ENCODE measurements around the genes EIF2S2, MAP1LC3A and GGT7.

- PRO-cap = no peak
- RAMPAGE, long total RNA = no peak
Measured at GRCh38 chr20:33702967-33703341, 16.8 kb upstream of the E2F1 start.

DNA sequence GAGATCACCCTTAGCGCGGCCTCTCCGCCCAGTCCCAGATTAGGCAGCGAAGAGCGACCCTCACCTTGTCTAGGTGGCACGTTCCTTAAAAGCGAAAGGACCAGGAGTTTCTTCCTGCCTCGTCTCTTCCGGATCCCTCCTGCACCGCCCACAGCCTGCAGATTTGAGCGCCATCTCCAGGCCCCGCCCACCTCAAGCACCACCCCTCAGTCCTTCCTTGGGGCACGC, 801 bp upstream of the RALY start:
- PRO-cap = bidirectional peak, plus-strand start outside the sequence, minus-strand start at position 138 of the sequence
- RAMPAGE, long total RNA = start-site peak on the minus strand centred at position 113 of the sequence, 57 bp wide, 407 and 78 reads in 2 replicates

- PRO-cap = no peak
- RAMPAGE, long total RNA = no peak
Measured at GRCh38 chr20:33997641-33999067, 4.4 kb downstream of the RALY start.

DNA sequence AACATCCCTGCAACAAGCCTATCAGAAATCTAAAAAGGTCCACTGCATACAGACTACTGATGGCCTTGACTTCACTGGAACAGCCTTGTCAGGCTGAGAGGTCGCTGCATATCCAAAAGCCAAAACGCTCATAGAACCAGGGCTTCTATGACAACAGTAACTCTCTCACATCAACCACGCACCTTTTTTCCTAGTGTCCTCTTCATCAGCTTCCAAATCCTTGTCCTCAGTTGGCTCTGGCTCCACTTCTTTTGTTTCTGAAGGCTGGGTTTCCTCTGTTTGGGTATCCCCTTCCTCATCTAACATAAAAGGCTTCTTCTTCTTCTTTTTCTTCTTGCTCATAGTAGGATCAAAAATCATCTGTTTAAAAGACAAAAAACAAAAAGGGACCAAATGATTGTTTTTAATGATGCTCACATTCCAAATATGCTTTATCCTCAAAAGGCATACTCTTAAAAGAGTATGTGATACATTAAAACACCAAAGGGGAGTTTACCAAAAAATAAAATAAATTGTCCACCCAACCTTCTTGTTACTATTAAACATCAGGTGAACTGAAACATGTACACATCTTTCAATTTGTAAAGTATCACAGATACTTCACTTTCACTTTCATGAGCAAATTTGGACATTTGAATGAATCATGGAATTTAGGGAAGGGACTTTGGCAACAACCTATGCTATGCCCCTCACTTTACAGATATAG, 6.7 kb downstream of the EIF2S2 start:
- PRO-cap = no peak
- RAMPAGE, long total RNA = no peak

- PRO-cap = bidirectional peak, plus-strand start at chr20:34112427, minus-strand start at chr20:34112214
- RAMPAGE, long total RNA = start-site peak on the minus strand at chr20:34112208-34112260, 4,835 and 607 reads in 2 replicates
Measured at GRCh38 chr20:34112088-34112338, at the start of gene EIF2S2. Gene EIF2S2, minus strand, starts transcription at chr20:34112243.

DNA sequence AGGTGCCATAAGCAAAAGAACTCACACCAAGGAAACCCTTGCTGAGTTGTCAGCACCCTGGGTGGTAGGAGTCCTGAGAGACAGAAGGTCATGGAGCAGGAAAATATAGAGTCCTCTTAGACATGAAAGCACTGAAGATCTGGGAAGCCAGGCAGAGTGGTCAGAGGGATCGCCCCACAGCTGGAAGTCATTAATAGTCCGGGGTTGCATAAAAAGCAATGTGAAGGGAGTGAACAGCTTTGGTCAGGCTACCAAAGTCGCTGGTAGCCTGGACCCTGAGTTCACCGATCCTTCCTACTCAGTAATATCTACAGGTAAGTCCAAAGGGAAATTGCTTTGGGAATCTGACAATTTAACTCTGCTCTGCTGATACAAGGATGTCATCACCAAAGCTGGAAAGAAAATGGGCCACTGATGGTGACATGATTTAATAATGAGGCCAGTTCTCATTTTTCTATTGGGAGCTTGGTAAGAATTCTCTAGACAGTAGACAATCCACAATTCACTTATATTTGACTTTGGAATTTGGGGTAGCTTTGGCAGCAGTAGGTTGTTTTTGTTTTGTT, 54.9 kb upstream of the ASIP start:
- PRO-cap = no peak
- RAMPAGE, long total RNA = no peak

- PRO-cap = no peak
- RAMPAGE, long total RNA = no peak
Measured at GRCh38 chr20:34190674-34191137, 50.5 kb upstream of the ASIP start.

DNA sequence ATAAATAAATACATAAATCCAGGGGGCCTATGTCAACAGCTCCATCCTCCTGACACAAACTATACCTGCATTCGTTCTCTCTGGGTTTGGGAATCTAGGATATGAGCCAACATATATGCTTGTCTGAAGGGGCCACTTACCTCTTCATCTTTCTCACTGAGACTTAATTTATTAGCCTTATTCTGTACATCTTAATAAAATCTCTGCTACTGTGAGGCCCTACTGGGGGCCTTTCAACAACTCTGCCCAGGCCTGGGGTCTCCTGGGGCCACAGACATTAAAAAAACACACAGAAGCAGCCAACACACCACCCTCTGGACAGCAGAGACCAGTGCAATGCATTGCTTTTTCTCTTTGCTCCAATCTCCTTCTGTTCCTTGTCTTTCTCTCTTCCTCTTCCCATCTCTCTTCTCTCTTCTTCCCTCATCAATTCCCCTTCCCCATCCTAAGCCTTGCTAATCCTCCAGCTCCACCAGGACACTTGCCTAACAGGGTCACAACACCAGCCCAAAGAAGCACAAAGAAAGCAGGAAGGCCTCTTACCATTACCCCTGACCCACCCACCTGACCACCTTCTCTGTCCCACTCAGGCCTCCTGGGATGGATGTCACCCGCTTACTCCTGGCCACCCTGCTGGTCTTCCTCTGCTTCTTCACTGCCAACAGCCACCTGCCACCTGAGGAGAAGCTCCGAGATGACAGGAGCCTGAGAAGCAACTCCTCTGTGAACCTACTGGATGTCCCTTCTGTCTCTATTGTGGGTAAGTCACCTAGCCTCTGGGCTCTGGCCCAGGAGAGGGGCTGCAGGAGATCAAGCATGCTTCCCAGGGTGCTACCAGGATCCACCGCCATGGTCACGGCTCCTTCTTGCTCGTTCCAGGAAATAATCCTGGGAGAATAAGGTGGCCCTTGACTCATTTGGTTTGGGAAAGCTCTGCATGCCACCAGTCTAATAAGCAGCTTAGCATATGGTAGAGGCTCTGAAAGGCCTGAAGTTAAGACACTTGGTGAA, 18.9 kb downstream of the ASIP start:
- PRO-cap = no peak
- RAMPAGE, long total RNA = no peak

GRCh38 chr20:34300784-34301491, 2.2 kb downstream of the AHCY start:
- PRO-cap = no peak
- RAMPAGE, long total RNA = no peak

DNA sequence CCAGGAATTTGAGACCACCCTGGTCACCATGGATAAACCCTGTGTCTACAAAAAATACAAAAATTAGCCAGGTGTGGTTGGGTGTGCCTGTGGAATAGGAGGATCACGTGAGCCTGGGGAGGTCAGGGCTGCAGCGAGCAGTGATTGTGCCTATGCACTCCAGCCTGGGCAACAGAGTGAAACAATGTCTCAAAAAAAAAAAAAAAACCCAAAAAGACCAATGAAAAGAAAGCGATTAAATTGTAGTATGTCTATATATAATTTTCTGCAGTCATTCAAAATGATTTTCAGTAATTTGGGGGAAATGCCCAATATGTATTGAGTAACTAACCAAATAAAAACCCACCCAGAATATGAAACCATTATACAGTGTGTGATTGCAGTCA, 70.4 kb downstream of the ITCH start:
- PRO-cap = no peak
- RAMPAGE, long total RNA = no peak

GRCh38 chr20:34543409-34543957, 15.0 kb upstream of the MAP1LC3A start:
- PRO-cap = no peak
- RAMPAGE, long total RNA = no peak

- PRO-cap = no peak
- RAMPAGE, long total RNA = no peak
Measured at GRCh38 chr20:34558606-34559298, at the start of gene MAP1LC3A. Gene MAP1LC3A, plus strand, starts transcription at chr20:34558718.

DNA sequence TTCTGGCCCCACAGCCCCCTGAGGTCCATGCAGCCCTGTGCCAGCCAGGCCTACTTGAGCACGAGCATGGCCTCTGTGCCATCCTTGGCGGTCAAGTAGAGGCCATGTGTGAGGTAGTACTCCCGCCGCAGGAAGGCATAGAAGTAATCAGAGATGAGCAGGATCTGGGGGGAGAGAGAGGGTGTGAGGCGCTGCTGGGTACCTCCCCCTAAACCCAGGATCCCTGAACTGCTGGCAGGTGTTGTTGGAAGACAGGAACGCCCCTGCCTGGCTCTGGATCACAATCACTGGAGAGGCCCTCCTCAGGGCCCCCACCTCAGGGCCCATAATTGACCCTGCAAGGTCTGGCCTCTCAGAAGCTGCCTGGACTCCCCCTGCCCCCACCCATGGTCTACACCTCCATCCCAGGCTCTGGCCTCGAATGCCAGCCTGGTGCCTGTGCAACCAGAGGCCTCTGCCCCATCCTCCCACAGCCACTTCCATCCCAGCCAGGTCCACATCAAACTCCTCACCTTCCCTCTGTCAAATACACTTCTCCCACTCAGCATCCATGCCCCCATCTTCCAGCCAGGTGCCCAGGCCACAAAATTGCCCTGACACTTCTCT, 2.4 kb downstream of the MAP1LC3A start:
- PRO-cap = no peak
- RAMPAGE, long total RNA = no peak

DNA sequence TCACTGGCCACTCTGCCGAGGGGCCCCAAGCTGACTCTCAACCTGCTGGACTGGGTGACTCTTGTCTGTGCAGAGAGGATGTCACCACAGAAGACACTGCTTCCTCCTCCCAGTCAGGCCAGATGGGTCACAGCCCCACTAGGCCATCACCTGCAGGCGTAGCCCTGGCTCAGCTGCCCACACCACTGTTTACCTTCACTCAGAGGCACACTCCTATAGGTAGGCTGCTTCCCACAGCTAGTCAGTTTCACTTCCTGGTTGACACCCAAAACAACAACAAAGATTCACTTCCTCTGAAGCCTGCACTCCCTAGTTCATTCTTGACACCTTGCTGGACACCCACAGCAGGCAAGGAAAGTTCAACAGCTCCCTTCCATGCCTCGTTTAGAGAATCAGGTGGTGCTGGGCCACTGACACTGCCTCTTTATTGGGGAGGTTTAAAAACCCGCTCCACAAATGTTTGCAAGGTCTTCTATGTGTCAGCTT, 21.8 kb downstream of the MAP1LC3A start:
- PRO-cap = no peak
- RAMPAGE, long total RNA = no peak

DNA sequence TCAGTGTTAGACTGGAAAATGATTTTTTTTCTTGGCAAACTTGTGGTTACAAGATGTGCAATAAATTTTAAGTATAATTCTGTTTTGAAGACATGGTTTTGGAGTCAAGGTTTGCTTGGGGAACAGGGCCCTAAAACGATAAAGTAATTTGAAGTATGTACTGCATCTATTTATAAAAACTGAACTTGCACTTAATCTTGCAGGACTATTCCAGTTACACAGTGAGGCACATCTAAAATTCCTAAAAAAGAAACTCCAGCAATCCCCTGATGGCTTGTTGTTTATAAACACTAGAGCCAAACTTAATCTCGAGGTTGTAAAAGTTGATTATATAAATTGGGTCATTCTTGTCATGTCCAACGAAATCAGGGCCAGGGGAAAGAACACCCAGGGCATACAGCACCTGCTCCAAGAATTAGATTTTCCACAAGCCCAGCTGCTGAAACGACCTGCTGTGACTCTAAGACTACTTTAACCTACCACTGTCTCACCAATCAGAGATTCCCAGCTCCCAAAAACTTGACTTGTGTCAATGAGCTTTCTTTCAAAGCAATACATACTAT, 42.7 kb downstream of the MAP1LC3A start:
- PRO-cap = no peak
- RAMPAGE, long total RNA = no peak

DNA sequence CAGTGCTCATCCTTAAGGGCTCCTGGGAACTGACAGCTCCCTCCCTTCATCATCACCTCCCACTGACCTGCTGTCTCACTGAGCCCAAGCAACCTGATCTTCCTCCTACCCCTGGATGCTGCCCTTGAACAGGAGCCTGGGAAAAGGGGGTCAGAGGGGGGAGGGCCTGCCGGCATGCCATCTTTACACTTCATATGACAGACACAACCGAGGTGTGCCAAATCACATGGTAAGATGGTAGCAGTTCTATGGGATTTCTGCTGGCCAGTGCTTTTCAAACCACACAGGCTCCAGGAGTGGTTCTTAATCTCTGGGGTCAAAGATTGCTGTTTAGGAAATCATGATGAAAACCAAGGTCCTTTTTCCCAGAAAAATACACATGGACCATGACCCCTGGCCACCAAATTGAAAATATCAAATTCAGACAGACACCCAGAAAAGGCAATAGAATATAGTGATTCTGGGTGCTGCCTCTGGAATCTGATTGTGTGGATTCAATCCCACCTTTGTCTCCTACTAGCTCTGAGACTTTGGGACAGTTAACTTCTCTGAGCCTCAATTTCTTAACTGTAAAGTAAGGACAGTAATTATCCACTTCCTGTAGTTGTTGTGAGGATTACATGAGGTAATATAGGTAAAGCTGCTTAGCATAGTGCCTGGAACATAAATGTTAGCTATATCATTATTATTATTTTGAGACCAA, 3.1 kb downstream of the TP53INP2 start:
- PRO-cap = no peak
- RAMPAGE, long total RNA = no peak

DNA sequence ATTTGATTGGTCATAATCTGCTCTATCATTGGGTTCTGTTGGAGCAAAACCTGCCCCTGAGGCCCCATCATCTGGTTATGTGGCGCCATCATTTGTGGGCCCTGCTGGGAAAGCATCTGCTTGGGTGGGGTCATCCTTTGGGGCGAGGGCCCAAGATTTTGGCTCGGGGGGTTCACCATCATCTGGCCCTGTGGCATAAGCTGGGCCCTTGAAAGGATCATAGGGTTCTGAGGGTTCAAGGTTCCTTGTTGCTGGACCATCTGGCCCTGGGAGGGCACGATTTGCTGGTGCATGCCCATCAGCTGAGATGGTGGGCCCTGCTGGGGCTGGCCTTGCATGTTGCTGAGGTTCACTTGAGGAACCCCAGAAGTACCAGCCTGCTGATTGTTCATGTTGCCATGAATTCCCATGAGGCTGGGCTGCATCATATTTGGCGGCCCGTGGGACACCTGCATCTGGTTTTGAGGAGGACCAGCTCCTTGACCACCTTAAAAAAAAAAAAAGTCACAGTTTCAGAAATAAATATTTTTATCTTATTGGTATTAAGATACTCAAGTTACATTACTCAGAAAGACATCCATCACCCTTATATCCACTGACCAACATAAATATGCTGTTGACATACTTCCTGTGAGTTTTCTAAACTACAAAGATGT, 46.0 kb downstream of the TP53INP2 start:
- PRO-cap = no peak
- RAMPAGE, long total RNA = no peak

DNA sequence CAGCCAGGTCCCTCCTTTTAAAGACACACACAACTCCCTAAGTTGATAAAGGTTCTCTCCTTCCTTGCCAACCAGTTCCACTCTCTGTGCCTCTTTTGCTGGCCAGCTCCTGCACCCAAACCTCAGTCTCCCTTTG, 1.0 kb downstream of the NCOA6 start:
- PRO-cap = bidirectional peak, plus-strand start at position 74 of the sequence, minus-strand start outside the sequence
- RAMPAGE, long total RNA = no peak

- PRO-cap = bidirectional peak, plus-strand start at chr20:34873008, minus-strand start at chr20:34872856
- RAMPAGE, long total RNA = no peak
Measured at GRCh38 chr20:34872567-34873171, at the start of gene GGT7. Gene GGT7, minus strand, starts transcription at chr20:34872856.

DNA sequence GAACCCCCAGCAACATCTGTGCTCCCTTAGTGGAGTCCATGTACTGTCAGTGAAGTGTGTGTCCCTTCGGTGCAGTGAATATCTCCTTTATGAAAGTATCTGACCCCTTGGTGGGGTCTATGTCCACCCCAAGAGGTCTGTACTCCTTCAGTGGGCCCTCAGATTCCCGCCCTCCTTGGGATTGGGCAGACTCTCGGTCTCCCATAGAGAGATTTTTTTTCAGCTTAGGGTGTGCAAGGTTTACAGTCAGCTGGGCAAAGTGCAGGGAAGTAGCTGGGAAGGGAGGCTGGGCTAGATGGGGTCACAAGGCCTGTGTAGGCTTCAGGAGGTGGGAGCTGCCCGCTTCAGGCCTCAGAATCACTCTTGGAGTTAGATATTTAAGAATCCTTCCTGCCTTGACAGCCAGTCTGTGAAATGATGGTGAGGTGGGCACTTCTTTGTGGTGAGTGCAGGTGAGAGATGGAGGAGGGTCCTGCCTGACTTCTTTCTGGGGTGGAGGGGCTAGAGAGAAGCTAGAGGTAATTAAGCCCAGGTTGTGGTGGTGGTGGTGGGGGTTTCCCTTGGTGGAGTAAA, 1.6 kb upstream of the ACSS2 start:
- PRO-cap = no peak
- RAMPAGE, long total RNA = no peak

All from OCI-LY7 (cell line).